K562 (cell line): ENCODE measurements around a stretch of chr13.

- RAMPAGE, long total RNA: no peak
- RRBS: 25% methylated on average over 1 of the region's 25 CpGs
PRO-cap:
- standard: no peak
- CoPRO, capped RNA only, 2 experiments: no peak in any of the 2 experiments
- CoPRO, capped and uncapped RNA, 2 experiments: no peak in any of the 2 experiments
- CoPRO, uncapped RNA only, 2 experiments: no peak in any of the 2 experiments
CAGE:
- cytosol, long polyA plus RNA: no peak
- long polyA plus RNA: no peak
- nucleolus, long total RNA: no peak
- nucleus, long polyA plus RNA: no peak
Measured at GRCh38 chr13:99416820-99417725, 84.2 kb upstream of the TM9SF2 start.

DNA sequence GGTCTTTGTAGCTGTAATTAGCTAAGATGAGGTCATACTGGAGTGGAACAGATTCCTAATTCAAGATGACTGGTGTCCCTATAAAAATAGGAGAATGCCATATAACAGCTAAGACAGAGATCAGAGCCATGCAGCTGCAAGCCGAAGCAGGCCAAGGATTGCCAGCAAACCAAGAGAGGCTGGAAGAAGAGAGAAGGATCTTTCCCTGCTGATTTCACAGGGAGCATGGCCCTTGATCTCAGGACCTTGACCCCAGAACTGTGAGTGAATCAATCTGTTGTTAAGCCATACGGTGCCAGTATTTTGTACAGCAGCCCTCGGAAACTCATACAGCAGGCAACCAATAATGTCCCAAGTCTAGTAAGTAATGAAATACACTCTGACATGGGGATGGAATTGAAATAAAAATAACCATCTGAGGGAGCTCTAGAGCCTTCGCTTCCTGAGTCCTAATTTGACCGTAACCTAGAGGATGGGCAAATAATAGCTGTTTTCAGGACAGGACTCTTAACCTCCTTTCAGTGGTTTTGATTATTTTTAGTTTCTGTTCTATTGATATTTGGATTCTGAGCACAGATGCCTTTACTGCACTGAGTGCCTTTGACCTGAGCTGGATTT is 28.0 kb upstream of the CLYBL start:
- RAMPAGE, long total RNA: no peak
- RRBS: no CpG with 5 or more reads among the region's 5 CpGs
PRO-cap:
- standard: no peak
- CoPRO, capped RNA only, 2 experiments: no peak in any of the 2 experiments
- CoPRO, capped and uncapped RNA, 2 experiments: no peak in any of the 2 experiments
- CoPRO, uncapped RNA only, 2 experiments: no peak in any of the 2 experiments
CAGE:
- cytosol, long polyA plus RNA: no peak
- long polyA plus RNA: no peak
- nucleolus, long total RNA: no peak
- nucleus, long polyA plus RNA: no peak

DNA sequence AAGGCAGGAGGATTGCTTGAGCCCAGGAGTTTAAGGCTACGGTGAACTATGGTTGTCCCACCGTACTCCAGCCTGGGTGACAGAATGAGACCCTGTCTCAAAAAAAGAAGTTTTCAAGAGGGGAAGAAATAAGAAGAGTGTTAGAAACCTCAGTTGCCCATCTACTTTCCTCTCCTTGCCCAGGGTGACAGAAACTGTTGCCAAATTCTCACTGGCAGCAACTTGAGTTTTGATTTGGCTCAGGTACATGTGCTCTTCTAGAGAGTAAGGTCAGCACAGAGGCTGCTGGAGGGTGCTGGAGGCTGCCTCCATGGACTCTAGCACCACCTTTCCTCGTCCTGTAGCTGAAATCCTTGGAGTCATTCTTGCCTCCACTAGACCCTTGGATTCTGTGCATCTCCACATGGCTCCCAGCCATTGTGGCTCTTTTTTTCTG is 43.9 kb downstream of the CLYBL start:
- RAMPAGE, long total RNA: no peak
- RRBS: no CpG with 5 or more reads among the region's 3 CpGs
PRO-cap:
- standard: no peak
- CoPRO, capped RNA only, 2 experiments: no peak in any of the 2 experiments
- CoPRO, capped and uncapped RNA, 2 experiments: no peak in any of the 2 experiments
- CoPRO, uncapped RNA only, 2 experiments: no peak in any of the 2 experiments
CAGE:
- cytosol, long polyA plus RNA: no peak
- long polyA plus RNA: no peak
- nucleolus, long total RNA: no peak
- nucleus, long polyA plus RNA: no peak

DNA sequence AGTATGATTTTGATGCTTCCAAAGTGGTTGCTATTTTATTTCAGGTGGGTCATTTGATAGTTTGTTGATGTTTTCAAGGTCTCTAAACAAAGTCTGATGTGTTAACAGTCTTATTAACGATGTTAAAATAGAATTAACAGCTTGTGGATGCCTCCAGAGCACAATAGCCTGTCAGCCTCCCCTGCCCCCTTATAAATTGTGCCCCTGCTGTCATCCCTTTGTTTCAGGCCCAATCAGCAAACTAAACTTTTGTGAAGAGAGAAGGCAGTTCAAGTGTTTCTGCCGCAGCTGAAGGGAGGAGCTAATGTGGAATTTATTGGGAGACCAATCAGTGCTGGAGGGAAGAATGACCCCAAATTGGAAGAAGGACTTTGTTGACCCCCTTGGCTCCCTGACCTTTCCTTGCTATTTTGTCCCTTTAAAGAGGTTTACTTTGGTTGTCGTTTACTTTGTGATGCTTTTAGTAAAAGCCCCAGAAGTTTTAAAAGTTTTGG is 55.3 kb downstream of the CLYBL start:
- RAMPAGE, long total RNA: no peak
- RRBS: no CpG with 5 or more reads among the region's 3 CpGs
PRO-cap:
- standard: no peak
- CoPRO, capped RNA only, 2 experiments: no peak in any of the 2 experiments
- CoPRO, capped and uncapped RNA, 2 experiments: no peak in any of the 2 experiments
- CoPRO, uncapped RNA only, 2 experiments: no peak in any of the 2 experiments
CAGE:
- cytosol, long polyA plus RNA: no peak
- long polyA plus RNA: no peak
- nucleolus, long total RNA: no peak
- nucleus, long polyA plus RNA: no peak

- RAMPAGE, long total RNA: no peak
- RRBS: no CpG with 5 or more reads among the region's 9 CpGs
PRO-cap:
- standard: no peak
- CoPRO, capped RNA only, 2 experiments: no peak in any of the 2 experiments
- CoPRO, capped and uncapped RNA, 2 experiments: no peak in any of the 2 experiments
- CoPRO, uncapped RNA only, 2 experiments: no peak in any of the 2 experiments
CAGE:
- cytosol, long polyA plus RNA: no peak
- long polyA plus RNA: no peak
- nucleolus, long total RNA: no peak
- nucleus, long polyA plus RNA: no peak
Measured at GRCh38 chr13:99689801-99690472, 83.4 kb downstream of the CLYBL start.

DNA sequence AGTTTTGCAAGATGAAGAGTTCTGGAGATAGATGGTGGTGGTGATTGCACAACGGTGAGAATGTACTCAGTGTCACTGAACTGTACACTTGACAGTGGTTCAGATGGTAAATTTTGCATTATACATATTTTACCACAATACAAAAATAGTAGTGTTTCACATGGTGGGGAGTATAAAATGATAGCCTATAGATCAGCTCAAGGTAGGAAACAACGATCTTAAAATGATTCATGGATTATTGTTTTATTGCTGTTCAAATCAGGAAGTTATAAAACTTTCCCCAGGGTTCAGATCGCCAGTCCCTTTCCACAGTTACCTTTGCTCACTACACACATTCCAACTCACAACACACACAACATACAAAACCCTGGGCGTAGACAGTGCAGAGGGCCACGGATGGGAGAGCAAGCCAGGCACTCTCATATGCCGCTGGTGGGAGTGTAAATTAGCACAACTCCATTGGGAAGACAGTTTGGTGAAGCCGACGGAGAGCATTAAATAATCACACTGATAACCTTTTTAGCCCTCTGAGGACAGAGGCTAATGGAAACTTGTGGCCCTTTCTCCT is 145.3 kb downstream of the CLYBL start:
- RAMPAGE, long total RNA: no peak
- RRBS: no CpG with 5 or more reads among the region's 8 CpGs
PRO-cap:
- standard: no peak
- CoPRO, capped RNA only, 2 experiments: no peak in any of the 2 experiments
- CoPRO, capped and uncapped RNA, 2 experiments: no peak in any of the 2 experiments
- CoPRO, uncapped RNA only, 2 experiments: no peak in any of the 2 experiments
CAGE:
- cytosol, long polyA plus RNA: no peak
- long polyA plus RNA: no peak
- nucleolus, long total RNA: no peak
- nucleus, long polyA plus RNA: no peak

DNA sequence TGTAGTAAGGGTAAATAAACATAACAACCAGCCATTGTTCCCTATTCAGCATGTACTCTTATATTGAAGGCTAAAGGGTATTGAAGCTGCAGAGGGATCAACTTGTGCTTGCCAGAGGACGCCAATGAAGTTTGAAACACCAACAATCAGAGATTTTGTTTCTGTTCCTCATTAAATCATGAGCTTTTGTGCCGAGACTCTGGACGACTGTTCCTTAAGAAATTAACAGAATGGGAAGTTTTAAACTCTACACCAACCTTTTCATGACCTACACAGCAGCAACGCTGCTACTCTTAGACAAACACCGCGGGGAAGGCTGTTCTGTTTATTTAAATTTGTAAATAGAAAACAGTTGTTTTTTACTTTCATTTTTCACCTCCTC is 79.2 kb downstream of the ZIC5 start:
- RAMPAGE, long total RNA: no peak
- RRBS: no CpG with 5 or more reads among the region's 6 CpGs
PRO-cap:
- standard: no peak
- CoPRO, capped RNA only, 2 experiments: no peak in any of the 2 experiments
- CoPRO, capped and uncapped RNA, 2 experiments: no peak in any of the 2 experiments
- CoPRO, uncapped RNA only, 2 experiments: no peak in any of the 2 experiments
CAGE:
- cytosol, long polyA plus RNA: no peak
- long polyA plus RNA: no peak
- nucleolus, long total RNA: no peak
- nucleus, long polyA plus RNA: no peak

DNA sequence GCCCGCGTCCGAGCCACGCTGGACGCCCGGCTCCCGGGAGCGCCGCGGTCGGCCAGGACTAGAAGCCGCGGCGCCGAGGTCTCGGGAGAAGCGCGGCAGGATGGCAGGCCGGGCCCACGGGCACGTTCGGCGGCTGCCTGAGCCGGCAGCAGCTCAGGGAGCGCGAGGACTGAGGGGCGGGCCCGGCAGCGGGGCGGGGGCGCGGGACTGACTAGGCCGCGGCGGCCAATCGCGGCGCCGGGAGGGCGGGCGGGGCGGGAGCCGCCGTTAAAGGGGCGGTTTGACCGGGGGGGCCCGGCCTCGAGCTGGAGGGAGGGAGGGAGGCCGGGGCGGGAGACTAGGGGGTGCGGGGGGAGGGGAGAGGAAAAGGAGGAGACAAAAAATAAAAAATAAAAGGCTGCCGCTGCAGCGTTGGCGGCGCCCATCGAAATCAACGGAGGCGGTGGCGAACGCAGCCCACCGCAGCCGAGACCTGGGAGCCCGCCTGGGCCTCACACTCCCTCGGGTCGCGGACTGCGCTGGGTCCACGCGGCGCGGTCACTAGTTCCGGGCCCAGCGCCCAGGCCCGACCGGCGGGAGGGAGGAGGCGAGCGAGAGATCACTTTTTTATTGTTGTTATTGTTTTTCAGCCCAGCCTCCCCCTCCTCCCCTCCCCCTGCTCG is 1.0 kb upstream of the ZIC2 start:
- RAMPAGE, long total RNA: no peak
- RRBS: 2% methylated on average over 34 of the region's 79 CpGs
PRO-cap:
- standard: bidirectional peak, plus-strand start at position 392 of the sequence, minus-strand start at position 171 of the sequence; bidirectional peak, plus-strand start outside the sequence, minus-strand start at position 542 of the sequence
- CoPRO, capped RNA only, 2 experiments: peak in 2 of 2 experiments; most common plus-strand start position 392 of the sequence (in 2); most common minus-strand start position 171 of the sequence (in 2)
- CoPRO, capped and uncapped RNA, 2 experiments: peak in 1 of 2 experiments; most common plus-strand start position 438 of the sequence (in 1); most common minus-strand start position 171 of the sequence (in 1)
- CoPRO, uncapped RNA only, 2 experiments: peak in 2 of 2 experiments; most common plus-strand start position 339 of the sequence (in 1); most common minus-strand start position 139 of the sequence (in 1)
CAGE:
- cytosol, long polyA plus RNA: no peak
- long polyA plus RNA: no peak
- nucleolus, long total RNA: no peak
- nucleus, long polyA plus RNA: no peak

GRCh38 chr13:99983701-99984409 is 2.3 kb downstream of the ZIC2 start:
- RAMPAGE, long total RNA: no peak
- RRBS: no CpG with 5 or more reads among the region's 33 CpGs
PRO-cap:
- standard: no peak
- CoPRO, capped RNA only, 2 experiments: no peak in any of the 2 experiments
- CoPRO, capped and uncapped RNA, 2 experiments: no peak in any of the 2 experiments
- CoPRO, uncapped RNA only, 2 experiments: no peak in any of the 2 experiments
CAGE:
- cytosol, long polyA plus RNA: no peak
- long polyA plus RNA: no peak
- nucleolus, long total RNA: no peak
- nucleus, long polyA plus RNA: no peak

DNA sequence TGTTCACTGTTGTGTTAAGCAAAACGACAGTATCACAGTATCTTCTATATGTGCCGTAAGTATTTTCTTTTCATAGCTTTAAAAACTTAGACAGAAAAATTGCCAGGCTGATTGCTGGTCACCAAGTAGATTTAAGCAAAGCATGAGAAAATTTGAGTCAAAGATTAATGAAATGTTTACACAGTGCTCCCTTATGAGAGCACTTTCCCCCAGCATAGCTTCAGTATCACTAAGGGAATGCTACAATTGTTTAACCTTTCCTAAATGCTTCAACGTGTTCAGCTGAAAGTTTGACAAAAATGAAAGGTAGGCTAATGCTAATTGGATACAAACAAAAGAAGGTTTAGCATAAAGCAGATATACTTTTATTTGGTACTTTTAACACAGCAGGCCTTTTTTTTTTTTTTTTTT is 23.3 kb downstream of the PCCA start:
- RAMPAGE, long total RNA: no peak
- RRBS: no CpG with 5 or more reads among the region's 3 CpGs
PRO-cap:
- standard: no peak
- CoPRO, capped RNA only, 2 experiments: no peak in any of the 2 experiments
- CoPRO, capped and uncapped RNA, 2 experiments: no peak in any of the 2 experiments
- CoPRO, uncapped RNA only, 2 experiments: no peak in any of the 2 experiments
CAGE:
- cytosol, long polyA plus RNA: no peak
- long polyA plus RNA: no peak
- nucleolus, long total RNA: no peak
- nucleus, long polyA plus RNA: no peak

DNA sequence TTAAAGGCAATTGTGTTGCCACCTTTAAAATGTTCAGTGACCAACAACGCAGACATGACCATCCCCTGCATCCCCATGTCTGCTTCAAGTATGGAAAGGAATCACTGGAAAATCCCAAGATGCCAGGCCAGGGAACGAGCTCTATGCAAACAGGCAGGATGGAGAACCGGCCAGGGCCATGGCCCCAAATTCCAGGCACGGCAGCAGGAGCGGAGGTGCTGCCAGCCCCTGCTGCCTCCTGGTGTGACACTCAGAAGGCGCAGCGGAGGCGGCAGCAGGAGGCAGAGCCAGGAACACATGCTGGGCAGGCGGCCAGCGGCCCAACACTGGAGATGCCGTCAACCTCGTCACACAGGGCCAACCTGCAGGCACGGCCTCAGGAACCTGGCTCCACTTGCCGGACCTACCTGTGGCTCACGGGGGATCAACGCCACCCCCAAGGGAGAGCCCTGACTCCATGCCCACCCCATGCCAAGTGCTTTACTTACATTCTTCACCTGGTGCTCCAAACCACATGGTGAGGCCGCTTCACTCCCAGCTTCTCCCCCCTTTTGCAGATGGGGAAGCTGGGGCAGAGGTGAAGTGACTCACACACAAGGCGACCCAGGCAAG is 43.7 kb downstream of the GGACT start:
- RAMPAGE, long total RNA: no peak
- RRBS: no CpG with 5 or more reads among the region's 18 CpGs
PRO-cap:
- standard: no peak
- CoPRO, capped RNA only, 2 experiments: no peak in any of the 2 experiments
- CoPRO, capped and uncapped RNA, 2 experiments: no peak in any of the 2 experiments
- CoPRO, uncapped RNA only, 2 experiments: no peak in any of the 2 experiments
CAGE:
- cytosol, long polyA plus RNA: no peak
- long polyA plus RNA: no peak
- nucleolus, long total RNA: no peak
- nucleus, long polyA plus RNA: no peak

DNA sequence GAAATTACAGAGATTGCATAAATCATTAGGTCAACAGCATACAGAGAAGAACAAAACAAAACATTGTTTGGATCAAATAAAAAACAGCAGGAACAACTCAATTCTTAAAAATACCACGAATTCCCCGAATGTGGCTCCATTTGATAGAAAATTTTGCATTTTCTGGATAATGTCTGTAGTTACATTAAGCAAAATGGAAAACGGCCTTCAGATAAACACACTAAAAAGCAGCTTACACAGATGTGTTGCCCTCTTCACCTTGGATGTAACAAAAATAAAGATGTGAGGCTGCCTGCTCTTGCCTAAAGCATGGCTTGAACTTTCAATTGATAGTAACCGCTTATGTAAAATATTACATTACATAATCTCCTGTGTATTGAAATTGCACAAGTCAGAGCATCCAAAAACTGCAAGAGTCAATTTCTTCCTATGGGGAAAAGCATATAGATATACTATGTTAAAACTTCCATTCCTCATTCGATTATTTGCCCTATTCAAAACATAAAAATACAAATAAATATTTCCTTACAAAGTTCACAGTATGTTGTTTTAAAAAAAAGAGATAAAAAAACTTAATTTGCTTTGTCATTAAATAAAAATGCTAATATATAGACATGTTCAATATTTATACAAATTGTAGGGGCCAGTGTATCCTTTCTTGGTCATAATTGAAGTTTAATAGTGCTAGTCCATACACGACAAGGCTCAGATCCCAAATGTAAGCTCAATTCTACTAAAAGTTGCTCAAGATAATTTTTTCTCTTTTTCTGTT is 15.6 kb upstream of the GGACT start:
- RAMPAGE, long total RNA: no peak
- RRBS: no CpG with 5 or more reads among the region's 6 CpGs
PRO-cap:
- standard: no peak
- CoPRO, capped RNA only, 2 experiments: no peak in any of the 2 experiments
- CoPRO, capped and uncapped RNA, 2 experiments: no peak in any of the 2 experiments
- CoPRO, uncapped RNA only, 2 experiments: no peak in any of the 2 experiments
CAGE:
- cytosol, long polyA plus RNA: start-site peak on the minus strand centred at position 256 of the sequence, 100 bp wide, 35 and 39 reads in 2 replicates
- long polyA plus RNA: no peak
- nucleolus, long total RNA: no peak
- nucleus, long polyA plus RNA: start-site peak on the minus strand centred at position 247 of the sequence, 29 bp wide, 47 and 42 reads in 2 replicates

DNA sequence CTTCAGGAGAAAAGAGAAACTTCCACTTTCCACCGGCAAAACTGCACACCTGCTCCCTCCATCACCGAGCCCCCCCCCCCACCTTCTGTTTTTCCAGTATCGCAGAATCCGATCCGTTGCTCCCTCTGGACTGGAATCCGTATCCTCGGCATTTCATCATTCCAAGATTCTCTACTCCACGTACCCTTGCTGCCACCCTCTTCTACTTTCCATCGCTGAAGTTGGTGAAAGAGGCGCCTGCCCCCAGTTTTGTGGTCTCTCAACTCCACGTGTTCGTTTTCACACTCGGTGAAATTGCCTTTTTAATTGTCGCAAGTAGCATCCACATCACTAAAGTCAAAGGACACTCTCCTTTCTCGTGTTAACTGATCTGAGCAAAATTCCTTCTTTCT is 955 bp upstream of the TMTC4 start:
- RAMPAGE, long total RNA: no peak
- RRBS: 5% methylated on average over 1 of the region's 15 CpGs
PRO-cap:
- standard: no peak
- CoPRO, capped RNA only, 2 experiments: no peak in any of the 2 experiments
- CoPRO, capped and uncapped RNA, 2 experiments: no peak in any of the 2 experiments
- CoPRO, uncapped RNA only, 2 experiments: no peak in any of the 2 experiments
CAGE:
- cytosol, long polyA plus RNA: no peak
- long polyA plus RNA: no peak
- nucleolus, long total RNA: no peak
- nucleus, long polyA plus RNA: no peak

DNA sequence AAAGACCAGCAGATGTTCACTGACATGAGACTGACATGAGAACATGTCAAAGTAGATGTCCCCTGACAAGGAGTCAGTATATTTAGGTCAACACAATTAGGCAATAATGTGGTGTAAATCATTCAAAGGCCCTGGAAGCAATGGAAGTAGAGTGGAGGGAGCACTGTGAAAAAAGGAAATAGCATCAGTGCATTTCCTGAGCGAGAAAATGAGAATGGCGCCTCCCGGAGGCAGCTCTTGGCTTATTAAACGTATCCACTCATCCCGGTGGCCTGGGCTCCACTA is 173.6 kb upstream of the TMTC4 start:
- RAMPAGE, long total RNA: no peak
- RRBS: no CpG with 5 or more reads among the region's 5 CpGs
PRO-cap:
- standard: no peak
- CoPRO, capped RNA only, 2 experiments: no peak in any of the 2 experiments
- CoPRO, capped and uncapped RNA, 2 experiments: no peak in any of the 2 experiments
- CoPRO, uncapped RNA only, 2 experiments: no peak in any of the 2 experiments
CAGE:
- cytosol, long polyA plus RNA: no peak
- long polyA plus RNA: no peak
- nucleolus, long total RNA: no peak
- nucleus, long polyA plus RNA: no peak

DNA sequence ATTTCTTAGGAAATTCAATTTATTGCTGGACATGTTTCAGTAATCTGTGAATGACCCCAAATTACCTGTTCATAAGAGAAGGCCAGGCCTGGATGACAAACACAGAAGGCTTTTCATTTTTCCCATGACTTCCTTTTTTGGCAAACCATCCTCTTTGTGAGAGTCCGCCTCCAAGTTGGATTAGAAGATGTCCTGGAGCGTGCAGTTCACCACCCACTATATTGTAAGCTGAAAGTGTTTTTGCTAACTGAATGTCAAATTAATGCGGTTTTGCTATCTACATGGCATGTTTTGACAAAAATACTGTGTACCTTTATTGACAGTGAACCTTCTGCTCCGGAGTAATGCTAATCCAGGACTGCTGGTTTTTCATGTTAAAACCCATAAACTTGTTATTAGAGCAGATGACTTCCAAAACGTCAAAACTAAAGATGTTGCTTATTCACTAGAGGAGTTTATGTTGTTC is 70.8 kb downstream of the ITGBL1 start:
- RAMPAGE, long total RNA: no peak
- RRBS: no CpG with 5 or more reads among the region's 5 CpGs
PRO-cap:
- standard: no peak
- CoPRO, capped RNA only, 2 experiments: no peak in any of the 2 experiments
- CoPRO, capped and uncapped RNA, 2 experiments: no peak in any of the 2 experiments
- CoPRO, uncapped RNA only, 2 experiments: no peak in any of the 2 experiments
CAGE:
- cytosol, long polyA plus RNA: no peak
- long polyA plus RNA: no peak
- nucleolus, long total RNA: no peak
- nucleus, long polyA plus RNA: no peak

GRCh38 chr13:102183388-102184326 is 266.9 kb upstream of the FGF14 start:
- RAMPAGE, long total RNA: no peak
- RRBS: no CpG with 5 or more reads among the region's 7 CpGs
PRO-cap:
- standard: no peak
- CoPRO, capped RNA only, 2 experiments: no peak in any of the 2 experiments
- CoPRO, capped and uncapped RNA, 2 experiments: no peak in any of the 2 experiments
- CoPRO, uncapped RNA only, 2 experiments: no peak in any of the 2 experiments
CAGE:
- cytosol, long polyA plus RNA: no peak
- long polyA plus RNA: no peak
- nucleolus, long total RNA: no peak
- nucleus, long polyA plus RNA: no peak

DNA sequence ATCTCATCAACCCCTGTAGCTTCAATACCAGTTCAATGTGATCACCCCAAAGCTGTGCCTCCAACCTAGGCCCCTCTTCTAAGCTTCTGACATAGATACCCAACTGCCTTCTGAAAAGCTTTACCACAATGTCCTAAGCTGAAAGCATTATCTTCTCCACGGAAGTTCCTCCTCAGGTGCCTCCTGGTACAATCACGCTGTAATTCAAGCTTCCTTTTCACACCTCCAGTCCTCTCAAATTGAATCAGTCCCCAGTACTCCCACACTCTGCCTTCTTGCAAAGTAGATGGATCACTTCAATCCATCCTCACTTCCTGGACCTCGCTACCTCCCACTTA is 243.5 kb upstream of the TPP2 start:
- RAMPAGE, long total RNA: no peak
- RRBS: no CpG with 5 or more reads among the region's 3 CpGs
PRO-cap:
- standard: no peak
- CoPRO, capped RNA only, 2 experiments: no peak in any of the 2 experiments
- CoPRO, capped and uncapped RNA, 2 experiments: no peak in any of the 2 experiments
- CoPRO, uncapped RNA only, 2 experiments: no peak in any of the 2 experiments
CAGE:
- cytosol, long polyA plus RNA: no peak
- long polyA plus RNA: no peak
- nucleolus, long total RNA: no peak
- nucleus, long polyA plus RNA: no peak

DNA sequence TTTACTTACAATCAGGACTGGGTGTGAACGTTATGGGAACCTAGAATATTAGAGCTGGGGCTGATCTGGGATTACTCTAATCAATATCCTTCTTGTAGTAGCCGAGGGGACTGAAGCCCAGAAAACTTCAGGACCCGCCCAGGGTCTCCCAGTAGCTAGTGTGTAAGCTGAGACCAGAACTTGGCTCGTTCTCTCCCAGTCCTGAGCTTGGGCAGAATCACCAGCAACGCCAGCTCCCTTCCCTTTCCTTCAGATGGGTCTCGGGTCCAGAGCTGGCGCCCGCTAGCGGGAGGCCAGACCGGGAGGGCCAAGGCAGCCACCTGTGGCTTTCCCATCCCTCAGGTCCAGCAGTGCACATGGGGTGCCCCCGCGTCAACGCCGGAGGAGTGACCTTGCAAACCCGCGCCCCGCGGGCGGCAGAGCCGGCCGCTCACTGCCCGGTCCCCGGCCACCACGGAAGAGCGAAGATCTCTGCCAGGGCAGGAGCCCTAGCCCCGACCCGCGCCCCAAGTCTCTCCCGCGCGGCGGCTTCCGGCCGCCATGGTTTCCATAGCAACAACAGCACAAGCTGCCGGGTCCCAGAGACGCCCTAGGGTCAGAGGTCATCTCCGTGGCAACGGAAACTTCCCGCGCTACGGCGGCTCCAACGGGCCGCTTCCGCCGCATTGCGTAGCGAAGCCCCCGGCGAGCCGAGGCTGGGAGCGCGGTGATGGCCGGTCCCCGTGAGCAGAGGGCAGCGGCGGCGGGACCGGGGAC is 202.6 kb upstream of the TPP2 start:
- RAMPAGE, long total RNA: no peak
- RRBS: 26% methylated on average over 23 of the region's 59 CpGs
PRO-cap:
- standard: bidirectional peak, plus-strand start at position 672 of the sequence, minus-strand start at position 542 of the sequence
- CoPRO, capped RNA only, 2 experiments: peak in 2 of 2 experiments; most common plus-strand start position 672 of the sequence (in 2); most common minus-strand start position 542 of the sequence (in 2)
- CoPRO, capped and uncapped RNA, 2 experiments: no peak in any of the 2 experiments
- CoPRO, uncapped RNA only, 2 experiments: no peak in any of the 2 experiments
CAGE:
- cytosol, long polyA plus RNA: no peak
- long polyA plus RNA: no peak
- nucleolus, long total RNA: no peak
- nucleus, long polyA plus RNA: no peak

- RAMPAGE, long total RNA: no peak
PRO-cap:
- standard: no peak
- CoPRO, capped RNA only, 2 experiments: no peak in any of the 2 experiments
- CoPRO, capped and uncapped RNA, 2 experiments: no peak in any of the 2 experiments
- CoPRO, uncapped RNA only, 2 experiments: no peak in any of the 2 experiments
CAGE:
- cytosol, long polyA plus RNA: no peak
- long polyA plus RNA: no peak
- nucleolus, long total RNA: no peak
- nucleus, long polyA plus RNA: no peak
Measured at GRCh38 chr13:102481630-102481960, 115.2 kb upstream of the TPP2 start.